Endodermal cell (in vitro differentiated cells): ENCODE data around the genes KRT6B, KRT77, KRT76 and KRT4.

GRCh38 chr12:52452029-52452682, at the start of gene KRT6B:
KRT6B (minus strand) TSS chr12:52452146.
- PRO-cap: no peak

DNA sequence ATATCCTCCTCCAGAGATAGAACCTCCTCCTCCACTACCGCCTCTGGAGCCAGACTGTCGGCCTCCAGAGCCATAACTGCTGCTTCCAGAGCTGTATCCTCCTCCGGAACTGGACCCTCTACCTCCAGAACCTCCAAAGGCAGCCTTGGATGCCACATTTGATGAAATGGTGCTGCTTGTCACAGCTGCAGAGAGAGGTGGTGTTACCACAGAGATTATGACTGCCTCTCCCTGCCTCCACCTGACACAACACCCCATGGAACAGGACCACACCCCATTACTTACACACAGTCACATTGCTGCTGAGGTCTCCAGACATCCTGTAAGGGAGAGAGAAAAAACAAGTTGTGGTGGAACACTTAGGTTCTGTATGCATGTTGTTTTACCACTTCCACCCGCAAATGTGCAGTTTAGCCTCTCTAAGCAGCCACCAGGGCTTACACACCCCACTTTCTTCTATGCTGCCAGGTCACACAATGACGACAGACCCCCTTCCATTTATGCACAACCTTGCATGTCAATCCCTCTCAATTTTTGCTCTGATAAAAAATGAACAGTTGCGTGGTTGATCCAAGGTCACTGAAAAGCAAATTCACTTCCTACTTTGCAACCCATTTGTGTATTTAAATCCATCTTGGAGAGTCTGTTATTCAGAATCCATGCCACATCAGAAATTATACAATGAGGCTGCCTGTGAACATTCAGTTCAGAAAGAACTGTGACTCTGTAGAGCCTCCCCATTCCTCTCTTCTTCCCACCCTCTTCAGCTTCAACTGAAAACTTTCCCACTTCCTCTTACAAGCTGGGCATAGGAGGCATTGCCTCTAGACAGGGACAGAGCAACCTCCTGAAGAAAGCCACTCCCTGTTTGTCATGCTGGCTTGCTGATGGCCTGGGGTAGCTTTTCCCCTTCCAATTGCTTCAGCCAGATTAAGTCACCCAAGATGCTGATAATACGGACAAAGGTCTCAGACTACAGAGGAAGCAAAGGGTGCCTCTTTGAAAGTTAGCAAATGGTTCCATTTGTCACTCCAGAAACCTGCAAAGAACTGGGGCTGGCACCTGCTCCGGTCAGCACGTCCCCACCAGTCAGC, 6.4 kb downstream of the KRT2 start:
- PRO-cap: no peak

DNA sequence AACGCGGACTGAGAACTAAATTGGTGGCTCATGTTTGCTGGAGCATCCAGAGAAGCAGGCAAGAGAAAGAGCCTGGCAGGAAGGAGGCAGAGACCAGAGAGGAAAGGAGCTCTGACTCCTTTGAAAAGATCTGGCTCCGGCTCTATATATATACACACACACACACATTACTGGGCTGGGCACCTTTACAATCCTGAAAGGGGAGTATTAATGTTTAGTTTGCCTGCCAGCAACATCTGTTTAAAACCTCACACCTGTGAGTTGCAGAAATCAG, at the start of gene KRT77:
Gene KRT77 (minus strand): TSS at position 122 of the 274 bp plus-strand sequence.
- PRO-cap: no peak

DNA sequence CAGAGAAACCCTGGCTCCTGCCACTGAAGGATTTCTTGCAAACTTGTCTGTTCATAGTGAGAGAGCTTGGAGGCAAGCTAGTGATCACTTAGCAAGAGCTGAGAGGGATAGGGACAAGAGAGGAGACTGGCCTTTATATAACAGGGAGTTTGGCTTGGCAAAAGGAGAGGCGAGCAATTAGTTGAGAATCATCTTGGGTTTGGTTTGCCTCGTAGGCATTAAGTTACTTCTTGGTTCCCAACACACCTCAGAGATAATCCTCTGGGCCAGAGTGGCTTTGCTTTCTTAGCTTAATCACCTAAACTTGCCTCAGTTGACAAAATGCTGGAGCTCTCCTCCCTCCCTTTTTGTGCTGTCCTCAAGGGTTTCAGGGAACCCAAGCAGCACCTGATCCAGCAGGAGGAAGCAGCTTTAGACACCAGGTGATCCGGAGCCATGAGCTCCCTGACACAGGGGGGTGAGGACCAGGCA, at the start of gene KRT76:
Gene KRT76 (minus strand): TSS at position 109 of the 471 bp plus-strand sequence.
- PRO-cap: no peak

DNA sequence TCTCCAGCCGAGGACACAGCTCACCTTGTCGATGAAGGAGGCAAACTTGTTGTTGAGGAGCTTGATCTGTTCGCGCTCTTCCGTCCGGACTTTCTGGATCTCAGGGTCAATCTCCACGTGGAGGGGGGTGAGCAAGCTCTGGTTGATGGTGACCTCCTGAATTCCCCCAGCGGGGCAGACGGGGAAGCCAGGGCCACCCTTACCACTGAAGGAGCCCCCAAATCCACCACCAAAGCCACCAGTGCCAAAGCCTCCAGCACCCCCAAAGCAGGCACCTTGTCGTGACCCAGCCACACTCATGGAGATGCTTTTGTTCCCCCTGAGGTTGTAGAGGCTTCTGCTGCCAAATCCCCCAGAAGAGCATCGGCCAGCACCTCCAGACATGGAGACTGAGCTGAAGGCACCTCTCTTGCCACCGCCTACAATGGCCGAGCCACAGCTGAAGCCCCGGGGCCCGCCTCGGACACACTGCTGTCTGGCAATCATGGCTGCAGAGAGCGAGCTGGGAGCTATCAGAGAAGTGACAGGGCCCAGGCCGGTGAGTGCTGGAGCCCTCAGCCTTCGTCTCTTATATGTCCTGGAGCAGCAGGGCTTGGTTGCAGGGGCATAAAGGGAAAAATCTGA, at the start of gene KRT4:
Gene KRT4 (minus strand): TSS at position 544 of the 624 bp plus-strand sequence.
- PRO-cap: no peak

DNA sequence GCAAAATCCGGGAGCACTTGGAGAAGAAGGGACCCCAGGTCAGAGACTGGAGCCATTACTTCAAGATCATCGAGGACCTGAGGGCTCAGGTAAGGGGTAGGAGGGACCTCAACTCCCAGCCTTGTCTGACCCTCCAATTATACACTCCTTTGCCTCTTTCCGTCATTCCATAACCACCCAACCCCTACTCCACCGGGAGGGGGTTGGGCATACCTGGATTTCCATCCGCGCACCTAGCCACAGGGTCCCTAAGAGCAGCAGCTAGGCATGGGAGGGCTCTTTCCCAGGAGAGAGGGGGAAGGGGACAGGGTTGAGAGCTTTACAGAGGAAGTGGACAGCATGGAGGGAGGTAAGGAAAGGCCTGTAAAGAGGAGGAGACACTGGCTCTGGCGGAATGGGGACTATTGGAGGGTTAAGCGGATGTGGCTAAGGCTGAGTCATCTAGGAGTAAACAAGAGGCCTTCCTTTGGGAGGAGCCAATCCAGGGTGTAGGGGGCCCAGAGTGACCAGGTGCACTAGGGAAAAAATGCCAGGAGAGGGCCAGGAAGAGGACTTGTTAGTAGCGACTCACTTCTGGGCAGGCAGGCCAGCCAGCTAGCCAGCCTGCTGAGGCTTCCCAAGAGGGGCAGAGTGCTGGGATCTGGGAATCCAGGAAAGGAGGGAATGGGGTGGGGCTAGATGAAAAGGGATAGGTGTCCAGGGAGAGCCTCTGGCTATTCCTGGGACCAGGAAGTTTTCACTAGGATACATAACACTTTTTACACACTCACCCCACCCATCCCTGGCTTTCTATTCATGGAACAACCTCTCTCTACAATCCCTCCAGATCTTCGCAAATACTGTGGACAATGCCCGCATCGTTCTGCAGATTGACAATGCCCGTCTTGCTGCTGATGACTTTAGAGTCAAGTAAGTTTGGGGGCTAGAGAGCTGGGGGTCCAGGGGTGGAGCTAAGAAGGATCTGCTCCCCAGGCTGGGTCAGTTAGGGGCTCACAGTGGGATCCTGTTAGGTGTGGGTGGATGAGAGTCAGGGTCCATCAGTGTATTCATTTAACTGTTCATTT, 916 bp downstream of the KRT18 start:
- PRO-cap: bidirectional peak, plus-strand start at position 570 of the sequence, minus-strand start at position 424 of the sequence

DNA sequence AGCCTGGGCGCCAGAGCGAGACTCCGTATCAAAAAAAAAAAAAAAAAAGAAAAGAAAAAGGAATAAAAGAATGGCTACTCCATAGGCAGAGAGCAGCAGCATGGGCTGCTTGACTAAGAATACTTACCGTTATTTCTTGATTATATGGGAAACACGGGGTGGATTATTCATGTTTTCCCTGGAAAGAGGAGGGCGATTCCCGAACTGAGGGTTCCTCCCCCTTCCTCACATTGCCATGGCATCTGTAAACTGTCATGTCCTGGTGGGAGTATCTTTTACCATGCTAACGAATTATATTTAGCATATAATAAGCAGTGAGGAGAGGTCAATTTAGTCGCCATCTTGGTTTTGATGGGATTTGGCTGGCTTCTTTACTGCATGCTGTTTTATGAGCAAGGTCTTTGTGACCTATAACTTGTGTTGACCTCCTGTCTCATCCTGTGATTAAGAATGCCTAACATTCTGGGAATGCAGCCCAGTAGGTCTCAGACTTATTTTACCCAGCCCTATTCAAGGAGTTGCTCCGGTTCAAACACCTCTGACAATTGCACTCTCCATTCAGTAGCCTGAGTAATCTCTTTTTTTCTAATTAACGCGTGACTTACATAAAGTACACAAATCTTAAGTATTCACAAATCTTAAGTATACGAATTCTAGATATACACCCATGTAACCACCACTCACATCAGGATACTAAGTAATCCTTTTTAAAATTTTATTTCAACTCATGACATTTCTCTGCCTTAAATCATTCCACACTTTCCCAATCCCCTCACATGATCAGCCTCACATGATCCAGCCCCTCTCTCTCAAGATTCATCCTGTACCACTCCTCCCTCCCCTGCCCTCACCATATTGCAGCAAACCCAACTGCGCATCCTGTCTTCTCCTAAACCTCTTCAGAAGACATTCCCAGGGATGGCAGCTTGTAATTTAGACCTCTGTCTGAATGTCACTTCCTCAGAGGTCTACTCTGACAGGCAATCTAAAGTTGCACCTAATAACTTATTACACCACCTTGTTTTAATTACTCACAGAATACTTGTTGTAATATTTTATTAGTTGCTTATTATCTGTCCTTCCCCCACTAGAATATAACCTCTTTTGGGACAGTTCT, 1.9 kb upstream of the EIF4B start:
- PRO-cap: bidirectional peak, plus-strand start at position 509 of the sequence, minus-strand start at position 452 of the sequence; bidirectional peak, plus-strand start at position 751 of the sequence, minus-strand start at position 563 of the sequence

DNA sequence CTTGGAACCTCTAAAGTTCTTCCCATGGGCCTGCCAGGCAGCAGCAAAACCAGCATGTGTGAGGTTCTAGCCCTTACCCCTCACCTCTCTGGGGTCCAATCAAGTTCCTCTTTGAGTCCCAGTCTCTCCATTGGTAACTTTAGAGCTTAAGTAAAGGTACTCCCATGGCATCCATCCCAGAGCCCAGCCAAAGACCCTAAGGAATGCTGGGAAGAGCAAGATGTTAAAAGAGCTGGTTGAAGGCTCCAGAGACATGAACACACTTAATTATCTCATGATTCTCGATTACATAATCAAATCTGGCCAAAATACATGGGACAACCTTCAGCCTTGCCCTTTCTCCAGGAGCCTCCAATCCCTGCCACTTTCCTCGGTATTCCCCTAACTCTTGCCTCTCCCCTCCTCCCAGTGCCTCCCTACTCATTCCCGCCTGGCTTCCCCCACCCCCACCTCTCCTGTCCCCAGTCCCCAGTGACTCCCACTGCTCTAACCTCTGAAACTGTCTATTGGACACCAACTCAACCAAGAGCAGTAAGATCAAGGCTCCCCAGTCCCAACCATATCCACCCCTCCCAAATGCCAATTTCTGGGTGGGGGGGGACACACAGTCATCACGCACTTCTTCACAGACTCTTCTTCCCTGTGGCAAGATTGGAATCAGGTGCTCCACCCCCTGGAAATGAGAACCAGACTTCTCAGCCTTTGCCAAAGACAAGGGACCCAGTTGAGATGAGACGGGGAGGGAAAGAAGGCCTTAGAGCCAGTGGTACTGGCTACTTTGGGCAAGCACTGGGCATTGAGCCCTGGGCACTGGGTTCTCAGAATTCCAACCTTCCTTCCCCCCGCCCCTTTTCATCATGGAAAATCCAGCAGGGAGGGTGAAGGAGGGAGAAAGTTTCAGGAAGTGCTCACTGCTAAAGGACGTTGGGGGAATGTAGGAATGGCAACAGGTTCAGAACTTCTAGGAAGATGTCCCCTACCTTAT, 4.6 kb upstream of the TNS2 start:
- PRO-cap: no peak

DNA sequence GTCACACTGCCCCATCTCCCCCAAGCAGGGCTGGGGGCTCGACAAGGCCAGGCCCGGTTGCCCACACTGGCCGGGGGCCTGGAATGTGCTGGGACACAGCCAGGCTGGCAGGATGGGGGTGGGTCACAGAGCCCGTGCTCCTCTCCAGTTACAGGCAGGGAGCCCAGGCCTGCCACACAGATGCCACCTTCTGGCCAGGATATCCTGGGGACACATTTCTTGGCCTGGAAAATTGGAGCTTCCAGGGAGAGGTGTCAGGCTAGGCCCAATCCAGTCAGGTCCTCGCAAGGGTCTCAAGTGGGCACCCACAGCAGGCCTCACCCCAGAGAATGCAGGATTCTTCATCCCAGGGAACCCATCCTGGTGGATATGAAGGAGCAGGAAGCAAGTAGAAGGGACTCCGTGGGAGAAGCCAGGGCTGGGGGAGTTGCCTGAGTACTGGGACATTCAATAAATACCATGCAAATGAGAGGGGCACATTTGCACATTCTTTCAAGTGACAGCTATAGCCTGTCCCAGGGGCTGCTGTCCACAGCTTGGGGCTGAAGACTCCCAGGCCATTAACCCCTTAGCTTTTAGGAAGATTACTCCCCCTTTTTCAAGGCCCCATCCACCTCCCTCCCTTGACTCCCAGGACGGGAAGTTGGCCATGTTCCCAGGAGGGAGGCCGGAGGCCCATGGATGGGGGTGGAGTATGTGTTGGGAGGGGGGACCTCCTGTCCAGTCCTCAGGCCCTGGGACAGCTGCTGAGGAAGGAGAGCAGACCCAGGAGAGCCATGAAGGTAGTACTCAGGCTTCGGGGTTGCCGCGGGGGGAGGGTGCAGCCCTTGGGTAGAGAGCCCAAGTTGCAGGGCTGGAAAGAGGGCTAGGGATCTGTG, 1.2 kb upstream of the TNS2 start:
- PRO-cap: no peak

- PRO-cap: no peak
Measured at GRCh38 chr12:53055522-53056086, 5.7 kb downstream of the TNS2 start.

GRCh38 chr12:53061309-53062446, 11.8 kb downstream of the TNS2 start:
- PRO-cap: no peak

DNA sequence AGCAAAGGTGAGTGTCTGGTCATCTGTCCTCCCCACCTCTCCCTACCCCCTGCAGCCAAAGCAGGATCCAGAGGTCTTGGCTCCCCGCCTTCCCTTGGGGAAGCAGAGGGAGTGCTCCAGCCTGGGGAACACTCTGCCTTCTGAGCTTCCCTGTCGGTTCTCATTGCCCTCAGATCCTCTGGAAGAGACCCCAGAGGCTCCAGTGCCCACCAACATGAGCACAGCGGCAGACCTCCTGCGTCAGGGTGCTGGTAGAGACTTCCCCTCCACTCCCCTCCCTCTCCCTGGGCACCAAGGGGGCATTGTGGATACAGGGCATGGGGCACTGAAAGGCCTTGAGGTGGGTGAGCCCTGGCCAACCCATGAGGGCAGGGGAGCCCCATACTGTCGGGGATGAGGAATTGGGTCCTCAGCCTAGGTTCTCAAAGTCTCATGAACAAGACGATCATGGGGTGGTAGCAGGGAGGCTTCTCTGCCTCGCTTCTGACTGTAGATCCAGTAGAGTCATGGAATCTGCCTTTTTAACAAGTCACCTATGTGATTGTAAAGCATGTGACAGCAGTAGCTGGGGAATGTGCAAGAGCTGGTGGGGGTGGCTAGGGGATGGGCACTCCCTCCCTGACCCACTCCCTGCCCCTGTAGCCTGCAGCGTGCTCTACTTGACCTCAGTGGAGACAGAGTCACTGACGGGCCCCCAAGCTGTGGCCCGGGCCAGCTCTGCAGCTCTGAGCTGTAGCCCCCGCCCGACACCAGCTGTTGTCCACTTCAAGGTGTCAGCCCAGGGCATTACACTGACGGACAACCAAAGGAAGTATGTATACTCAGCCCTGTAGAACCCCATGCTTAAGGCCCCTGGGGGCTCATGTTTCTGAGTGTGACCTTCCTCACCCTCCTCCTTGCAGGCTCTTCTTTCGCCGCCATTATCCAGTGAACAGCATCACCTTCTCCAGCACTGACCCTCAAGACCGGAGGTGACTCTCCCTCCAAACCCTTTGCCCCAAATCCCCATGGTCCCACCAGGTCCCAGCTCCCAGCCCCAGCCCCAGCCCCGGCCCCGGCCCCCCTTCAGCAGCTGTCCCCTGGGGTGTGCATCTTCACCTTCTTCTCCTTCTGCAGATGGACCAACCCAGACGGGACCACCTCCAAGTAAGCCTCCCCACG, 13.0 kb downstream of the TNS2 start:
- PRO-cap: no peak

DNA sequence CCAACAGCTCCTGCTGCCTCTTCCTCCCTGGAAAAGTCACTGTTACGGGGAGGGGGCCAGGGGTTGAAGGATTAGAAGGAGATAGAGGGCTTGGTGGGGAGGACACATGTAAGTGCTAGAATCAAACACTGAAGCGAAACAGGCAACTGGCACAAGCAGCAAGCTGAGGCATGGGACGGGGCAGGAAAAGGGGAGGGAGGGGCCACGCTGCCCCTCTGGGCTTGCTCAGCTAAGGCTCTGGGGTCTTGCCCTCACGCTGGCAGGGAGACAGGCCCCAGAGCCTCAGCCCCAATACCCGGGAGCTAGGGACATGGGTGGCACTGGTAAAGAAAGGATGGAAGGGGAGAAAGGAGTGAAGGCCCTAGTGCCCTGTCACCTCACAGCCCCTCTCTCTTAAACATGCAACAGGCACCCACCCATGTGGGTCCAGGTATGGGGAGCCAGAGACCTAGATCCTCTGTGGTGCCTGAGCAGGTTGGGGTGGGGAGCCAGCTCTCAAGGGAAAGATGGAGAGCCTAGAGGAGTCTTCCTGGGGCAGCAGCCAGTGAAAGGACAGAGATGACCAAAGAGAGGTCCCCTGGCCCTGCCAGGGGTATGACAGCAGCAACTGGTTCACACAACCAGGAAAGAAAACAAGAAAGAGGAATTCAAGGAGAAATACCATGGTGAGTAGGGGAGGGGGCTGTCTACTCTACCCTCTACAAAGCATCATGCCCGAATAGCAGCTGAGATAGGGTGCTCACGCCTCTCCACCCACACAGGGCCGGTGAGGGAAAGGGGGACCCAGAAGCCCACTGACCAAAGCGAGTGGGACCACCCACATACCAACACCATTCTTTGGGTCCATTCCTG, 14.2 kb downstream of the SPRYD3 start:
- PRO-cap: no peak

GRCh38 chr12:53067073-53067944, 11.9 kb downstream of the SPRYD3 start:
- PRO-cap: no peak

GRCh38 chr12:53069448-53070340, 9.5 kb downstream of the SPRYD3 start:
- PRO-cap: no peak

- PRO-cap: bidirectional peak, plus-strand start at chr12:53094204, minus-strand start at chr12:53094136
Measured at GRCh38 chr12:53093900-53094441, 3.5 kb upstream of the IGFBP6 start.

GRCh38 chr12:53182758-53183381, 2.1 kb upstream of the CSAD start:
- PRO-cap: no peak

DNA sequence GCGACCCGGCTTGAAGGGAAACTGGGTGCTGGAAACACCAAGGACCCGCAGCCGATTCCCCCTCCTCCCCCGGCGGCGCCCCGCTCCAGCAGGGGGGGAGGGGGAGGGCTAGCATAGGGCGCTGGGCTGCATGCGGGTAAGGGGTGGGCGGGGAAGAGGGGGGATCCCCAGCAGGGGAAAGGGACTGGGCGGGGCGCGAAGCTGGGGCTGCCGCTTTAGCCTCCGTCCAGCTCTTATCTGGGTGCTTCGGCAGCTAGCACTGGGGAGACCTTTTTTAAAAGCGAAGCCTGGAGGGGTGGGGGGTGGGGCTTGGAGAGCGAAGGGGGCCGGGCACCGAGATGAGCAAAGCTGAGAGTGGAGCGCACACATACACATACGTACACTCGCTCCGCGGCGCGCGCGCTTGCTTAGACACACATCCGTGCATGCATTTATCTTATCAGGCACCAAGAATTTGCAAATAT, 11.9 kb downstream of the RARG start:
- PRO-cap: no peak

- PRO-cap: no peak
Measured at GRCh38 chr12:53224312-53225233, 7.4 kb downstream of the RARG start.

DNA sequence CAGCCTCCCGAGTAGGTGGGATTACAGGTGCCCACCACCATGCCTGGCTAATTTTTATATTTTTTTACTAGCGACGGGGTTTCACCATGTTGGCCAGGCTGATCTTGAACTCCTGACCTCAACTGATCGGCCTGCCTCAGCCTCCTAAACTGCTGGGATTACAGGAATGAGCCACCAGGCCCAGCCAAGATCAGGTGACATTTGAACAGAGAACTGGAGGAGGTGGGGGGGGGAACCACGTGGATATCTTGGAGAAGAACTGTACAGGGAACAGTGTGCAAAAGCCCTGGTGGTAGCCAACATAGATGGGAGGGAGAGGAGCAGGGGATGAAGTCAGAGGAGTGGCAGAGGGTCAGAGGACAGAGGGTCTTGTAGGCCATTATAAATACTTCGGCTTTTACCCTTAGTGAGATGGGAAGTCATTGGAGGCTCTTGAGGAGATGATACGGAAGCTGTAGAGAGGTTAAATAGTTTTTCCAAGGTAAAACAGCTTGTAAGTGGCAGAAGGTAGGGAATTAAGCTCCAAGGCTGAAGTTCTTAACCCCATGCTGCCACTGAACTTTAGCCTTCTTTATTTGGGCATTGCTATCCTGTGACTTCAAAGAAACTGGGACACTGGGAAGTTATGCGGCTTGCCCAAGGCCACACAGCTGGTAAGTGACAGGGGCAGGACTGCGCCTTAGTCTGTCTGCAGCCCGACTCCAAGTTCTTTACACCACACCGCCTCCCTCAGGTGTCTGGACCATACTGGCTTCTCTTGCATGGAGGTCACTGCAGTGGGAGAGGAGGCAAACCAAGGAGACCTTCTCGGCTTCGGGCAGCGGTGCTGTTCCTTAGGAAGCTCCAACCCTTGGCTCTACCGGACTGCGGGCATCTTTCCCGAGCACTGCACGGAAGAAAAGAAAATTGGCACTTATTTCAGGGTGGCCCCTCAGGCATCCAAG, 651 bp upstream of the MFSD5 start:
- PRO-cap: bidirectional peak, plus-strand start at position 642 of the sequence, minus-strand start at position 749 of the sequence